ENCODE data around the gene C3orf20.

DNA sequence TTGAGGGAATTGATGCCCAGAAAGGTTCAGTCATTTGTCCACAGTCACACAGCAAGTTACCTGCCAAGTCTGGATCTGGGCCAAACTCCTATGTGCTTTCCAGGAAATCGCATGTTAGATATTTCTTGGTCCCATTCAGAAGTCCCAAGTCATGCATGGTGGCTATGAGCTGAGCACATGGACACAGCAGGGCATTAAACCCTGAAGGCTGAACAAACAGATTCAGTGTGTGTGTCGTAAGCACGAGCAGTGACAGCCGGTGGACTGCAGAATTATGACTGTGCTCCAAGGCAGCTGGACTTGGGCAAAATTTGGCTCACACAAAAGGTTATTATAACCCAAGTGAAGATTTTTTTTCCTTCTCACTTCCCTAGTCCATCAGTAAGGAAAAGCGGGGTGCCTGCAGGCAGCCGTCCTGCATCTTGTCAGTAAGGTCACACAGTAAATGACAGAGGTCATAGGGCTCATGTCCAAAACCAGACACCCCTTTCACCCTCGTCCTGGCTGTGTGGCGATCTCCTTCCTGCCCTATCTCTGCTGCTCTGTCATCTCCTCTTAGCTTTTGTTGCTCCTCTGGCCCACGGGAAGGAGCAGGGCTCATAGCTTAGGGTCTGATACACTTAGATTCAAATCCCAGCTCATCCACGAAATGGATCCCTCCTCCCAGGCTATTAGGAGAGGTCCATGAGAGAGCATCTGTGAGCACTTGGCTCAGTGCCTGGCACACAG lies 11.2 kb upstream of the SLC6A6 start:
- PRO-cap = no peak

DNA sequence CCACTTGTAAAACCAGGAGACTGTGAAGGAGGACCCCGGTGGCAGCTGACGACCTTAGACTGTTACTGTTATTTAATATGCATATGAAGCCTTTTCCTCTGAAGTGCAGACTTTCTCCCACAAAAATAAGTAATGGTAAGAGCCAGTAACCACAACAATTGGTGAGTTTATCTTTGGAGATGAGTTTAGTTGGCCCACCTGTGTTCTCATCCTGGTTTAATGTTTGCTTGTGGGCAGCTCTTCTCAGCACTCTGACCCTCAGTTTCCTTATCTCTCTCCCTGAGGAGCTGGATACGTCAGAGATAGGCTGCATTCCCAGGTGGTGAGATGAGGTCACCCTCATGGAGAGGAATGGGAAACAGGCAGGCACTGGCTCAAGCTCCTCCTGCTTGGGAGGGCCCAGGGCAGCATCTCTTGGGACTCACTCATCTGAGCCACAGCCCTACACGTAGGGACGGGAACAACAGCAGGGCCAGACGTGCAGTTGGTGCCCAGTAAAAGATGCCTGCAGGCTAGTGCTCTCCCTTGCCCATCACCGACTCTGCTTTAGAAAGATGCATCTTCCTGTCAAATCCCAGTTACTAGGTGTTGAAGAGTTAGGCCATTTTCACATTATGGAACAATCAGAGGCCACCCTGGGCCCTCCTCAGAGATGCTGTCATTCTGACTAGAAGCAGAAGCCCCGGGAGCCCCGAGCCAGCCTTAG lies 59.9 kb downstream of the GRIP2 start:
- PRO-cap = no peak

DNA sequence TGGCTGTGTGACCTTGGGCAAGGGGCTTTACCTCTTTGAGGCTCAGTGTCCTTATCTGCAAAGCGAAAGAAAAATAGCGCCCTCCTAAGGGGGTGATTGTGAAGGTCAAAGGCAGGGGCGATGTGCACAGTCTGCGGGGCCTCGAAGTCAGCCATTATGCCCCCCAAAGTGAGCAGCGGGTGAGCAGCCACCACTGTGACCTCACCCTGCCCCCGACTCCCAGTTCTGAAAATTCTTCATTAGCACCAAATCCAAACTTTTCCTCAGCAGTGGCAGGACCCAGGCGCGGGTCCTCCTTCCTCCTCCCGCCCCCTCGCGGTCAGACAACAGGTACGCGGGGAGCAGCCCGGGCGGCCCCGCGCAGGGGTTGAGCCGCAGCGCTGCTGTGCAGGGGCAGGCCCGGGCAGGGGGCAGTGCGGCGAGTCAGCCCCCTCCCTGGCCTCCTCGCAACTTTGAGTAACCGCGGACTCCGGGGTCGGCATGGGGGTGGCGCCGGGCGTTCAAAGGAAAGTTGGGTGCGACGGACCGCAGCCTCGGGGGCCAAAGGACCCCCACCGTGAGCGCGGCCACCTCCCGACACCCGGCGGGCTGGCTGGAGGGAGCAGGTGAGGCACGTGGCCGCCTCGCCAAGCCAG lies 49.5 kb upstream of the CCDC174 start:
- PRO-cap = no peak

DNA sequence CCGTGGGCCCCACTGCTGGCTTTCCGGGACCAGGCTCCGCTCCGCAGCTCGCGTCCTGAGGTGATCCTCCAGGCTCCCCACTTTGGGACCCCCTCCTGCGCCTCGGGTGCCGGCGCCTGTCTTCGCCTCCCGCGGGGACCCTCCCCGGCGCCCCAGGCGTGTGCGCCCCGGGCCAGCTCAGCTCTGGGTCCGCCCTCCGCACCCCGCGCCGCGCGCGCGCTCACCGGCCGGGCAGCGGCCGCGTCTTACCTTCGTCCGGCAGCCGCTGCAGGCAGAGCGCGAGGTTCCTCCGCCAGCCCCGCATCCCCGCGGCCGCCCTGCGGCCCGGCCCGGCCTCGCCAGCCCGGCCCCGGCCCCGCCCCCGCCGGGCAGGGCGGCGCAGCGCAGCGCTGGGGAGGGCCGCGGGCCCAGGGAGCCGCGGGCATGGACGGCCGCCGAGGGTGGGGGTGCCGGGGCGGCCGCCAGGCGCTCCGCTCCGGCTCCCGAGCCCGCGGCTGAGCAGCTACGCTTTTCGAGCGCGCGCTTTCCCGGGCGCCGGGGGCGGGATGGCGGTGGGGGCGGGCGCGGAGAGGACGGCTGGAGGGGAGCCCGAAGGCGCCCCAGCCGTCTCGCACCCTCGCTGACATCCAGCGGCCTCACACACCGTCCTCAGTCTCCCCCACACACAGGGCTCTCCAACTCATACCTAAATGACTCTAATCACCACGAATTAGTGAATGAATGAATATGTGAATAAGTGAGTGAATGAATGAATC lies 48.7 kb upstream of the CCDC174 start:
- PRO-cap = no peak

- PRO-cap = no peak
Observed at GRCh38 chr3:14675051-14675360, at the start of gene C3orf20. Gene C3orf20 (plus strand): TSS chr3:14675141.

DNA sequence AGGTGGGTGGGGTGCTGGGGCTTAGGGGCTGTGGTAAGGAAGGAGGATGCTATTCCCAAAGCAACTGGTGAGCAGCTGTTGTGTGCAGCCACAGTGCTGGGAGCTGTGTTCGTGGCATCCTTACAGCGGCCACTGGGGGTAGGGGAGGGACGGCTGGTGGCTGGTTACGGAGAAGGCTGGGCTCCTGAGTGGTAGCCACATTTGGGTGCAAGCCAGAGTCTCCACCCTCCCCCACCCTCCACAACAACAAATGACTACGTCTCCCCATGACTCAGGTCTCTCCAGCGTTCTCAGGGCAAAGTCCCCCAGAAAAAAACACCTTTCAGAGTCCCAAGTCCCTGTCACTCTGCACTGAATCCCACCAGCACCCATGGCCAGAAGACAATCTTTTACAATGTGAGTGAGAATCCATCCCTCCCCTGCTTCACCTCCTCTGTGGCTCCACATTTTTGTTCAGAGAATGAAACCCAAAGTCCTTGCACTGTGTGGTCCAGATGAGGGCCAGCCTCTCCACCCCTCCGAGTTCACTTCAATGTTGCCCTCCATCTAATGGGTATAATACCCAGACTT lies 15.0 kb upstream of the FGD5 start:
- PRO-cap = no peak

DNA sequence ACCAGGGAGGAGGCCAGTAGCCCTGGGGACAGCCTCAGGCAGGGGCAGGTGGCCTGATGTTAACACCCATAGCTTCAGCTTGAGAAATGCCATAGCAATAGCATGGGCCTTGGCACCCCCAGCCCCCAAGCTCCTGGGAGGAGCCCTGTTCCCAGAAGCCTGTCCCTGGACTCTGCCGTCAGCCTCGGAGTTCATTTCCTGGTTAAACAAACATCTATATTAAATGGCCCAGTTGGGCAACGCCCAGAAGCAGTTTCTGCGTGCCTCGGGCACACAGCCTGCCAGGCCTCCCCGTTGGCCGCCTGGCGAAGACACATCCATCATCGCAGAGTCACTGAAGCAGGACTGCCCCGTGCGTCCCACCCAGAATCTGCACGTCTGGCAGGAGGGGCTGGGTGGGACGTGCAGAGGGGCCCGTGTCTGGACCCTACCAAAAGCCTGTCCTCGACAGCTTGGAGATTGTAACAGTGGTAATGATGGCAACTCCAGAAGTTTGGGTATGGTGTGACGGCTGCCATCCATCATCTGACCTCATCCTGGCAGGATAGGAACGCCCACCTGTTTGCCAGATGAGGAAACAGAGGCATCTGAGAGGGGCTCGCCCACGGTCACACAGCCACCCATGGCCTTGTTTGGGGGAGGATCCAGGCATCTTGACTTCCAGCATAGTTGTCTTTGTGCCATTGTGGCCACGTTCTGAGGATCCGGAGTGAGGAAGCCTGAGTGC lies 58.4 kb downstream of the FGD5 start:
- PRO-cap = bidirectional peak, plus-strand start at position 252 of the sequence, minus-strand start at position 193 of the sequence

DNA sequence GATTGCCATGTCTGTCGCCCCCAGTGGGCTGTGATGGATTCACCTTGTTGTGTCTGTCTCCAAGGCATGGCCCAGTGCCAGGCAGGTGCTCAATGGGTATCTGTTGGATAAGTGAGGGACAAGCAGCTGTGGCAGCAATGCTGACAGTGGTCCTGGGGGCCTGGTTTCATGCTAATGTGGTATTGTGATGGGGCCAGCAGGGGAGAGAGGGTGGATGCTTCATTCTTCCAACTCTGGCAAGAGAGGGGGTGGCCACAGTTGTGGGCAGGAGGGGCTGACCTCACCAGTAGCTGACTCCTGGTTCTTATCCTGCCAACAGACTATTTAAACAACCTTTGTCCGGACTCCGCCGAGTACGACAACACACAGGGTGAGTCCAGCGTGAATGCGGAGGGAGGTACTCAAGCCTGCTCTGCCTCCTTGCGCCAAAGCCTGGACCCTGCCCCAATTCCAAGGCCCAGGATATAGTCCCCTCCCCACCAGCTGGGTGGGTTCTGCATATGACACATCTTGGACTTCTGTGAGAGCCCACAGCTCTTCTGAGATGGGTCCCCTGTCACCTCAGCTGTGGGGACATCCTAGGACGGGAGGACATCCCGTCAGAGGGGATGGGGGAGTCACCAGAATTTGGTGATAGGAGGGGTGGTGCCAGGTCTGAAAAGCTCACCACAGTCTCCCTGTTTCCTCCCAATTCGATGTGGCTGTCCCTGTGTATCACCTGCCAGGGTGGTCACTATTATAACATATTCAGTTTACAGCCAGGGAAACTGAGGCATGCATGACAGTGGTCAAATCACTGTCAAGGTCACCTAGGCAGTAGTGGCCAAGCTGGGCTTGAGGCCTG lies 47.1 kb upstream of the NR2C2 start:
- PRO-cap = no peak

GRCh38 chr3:14946808-14947034 lies 662 bp upstream of the NR2C2 start:
- PRO-cap = no peak

DNA sequence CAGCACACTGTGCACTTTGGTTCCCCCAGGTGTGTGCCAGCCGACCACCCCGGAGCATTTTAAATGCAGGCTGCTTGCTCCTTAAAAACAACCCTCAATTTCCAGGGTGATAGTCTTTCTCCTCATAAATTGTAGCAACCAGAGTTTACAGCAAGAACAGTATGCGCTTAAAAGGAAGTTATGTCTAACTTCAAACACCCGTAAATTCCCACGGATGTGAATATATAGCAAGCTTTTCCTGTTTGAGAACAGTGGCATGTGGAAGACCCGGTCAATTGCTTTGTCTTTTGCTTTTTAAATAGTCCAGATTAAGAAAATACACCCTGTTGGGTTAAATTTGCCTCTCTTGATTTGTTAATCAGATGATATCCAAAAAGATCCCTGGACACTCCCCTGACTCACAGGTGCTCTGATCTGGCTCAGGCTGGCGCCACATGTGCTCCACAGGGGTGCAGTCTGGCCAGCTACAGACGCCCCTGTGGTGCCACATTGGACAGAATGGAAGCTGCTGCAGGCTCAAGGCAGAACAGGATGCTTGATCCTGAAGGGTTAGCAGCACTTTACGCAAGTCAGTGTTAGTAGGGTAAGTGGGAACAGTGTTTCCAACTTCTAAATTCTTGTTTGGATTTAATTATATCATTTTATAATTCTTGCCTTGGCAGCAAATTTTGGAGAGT lies 20.7 kb downstream of the MRPS25 start:
- PRO-cap = no peak

GRCh38 chr3:15095998-15096457 lies 2.9 kb downstream of the RBSN start:
- PRO-cap = no peak

GRCh38 chr3:15099501-15099890 lies 548 bp upstream of the RBSN start:
- PRO-cap = no peak

DNA sequence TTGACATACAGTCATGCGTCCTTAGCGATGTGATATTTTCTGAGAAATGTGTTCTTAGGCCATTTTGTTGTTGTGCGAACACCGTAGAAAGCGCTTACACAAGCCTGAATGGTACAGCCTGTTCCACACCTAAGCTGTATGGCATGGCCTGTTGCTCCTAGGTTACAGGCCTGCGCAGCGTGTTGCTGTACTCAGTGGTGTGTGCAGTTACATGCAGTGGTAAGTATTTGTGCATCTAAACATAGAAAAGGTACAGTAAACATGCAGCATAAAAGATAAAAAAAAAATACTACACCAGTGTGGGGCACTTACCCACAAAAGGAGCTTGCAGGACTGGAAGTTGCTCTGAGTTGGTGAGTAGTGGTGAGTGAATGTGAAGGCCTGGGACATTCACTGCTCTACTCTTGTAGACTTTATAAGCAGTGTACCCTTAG lies 993 bp downstream of the CAPN7 start:
- PRO-cap = no peak

- PRO-cap = no peak
Observed at GRCh38 chr3:15274926-15275417, 57.4 kb downstream of the SH3BP5 start.

GRCh38 chr3:15329169-15330216 lies 2.9 kb downstream of the SH3BP5 start:
- PRO-cap = no peak

DNA sequence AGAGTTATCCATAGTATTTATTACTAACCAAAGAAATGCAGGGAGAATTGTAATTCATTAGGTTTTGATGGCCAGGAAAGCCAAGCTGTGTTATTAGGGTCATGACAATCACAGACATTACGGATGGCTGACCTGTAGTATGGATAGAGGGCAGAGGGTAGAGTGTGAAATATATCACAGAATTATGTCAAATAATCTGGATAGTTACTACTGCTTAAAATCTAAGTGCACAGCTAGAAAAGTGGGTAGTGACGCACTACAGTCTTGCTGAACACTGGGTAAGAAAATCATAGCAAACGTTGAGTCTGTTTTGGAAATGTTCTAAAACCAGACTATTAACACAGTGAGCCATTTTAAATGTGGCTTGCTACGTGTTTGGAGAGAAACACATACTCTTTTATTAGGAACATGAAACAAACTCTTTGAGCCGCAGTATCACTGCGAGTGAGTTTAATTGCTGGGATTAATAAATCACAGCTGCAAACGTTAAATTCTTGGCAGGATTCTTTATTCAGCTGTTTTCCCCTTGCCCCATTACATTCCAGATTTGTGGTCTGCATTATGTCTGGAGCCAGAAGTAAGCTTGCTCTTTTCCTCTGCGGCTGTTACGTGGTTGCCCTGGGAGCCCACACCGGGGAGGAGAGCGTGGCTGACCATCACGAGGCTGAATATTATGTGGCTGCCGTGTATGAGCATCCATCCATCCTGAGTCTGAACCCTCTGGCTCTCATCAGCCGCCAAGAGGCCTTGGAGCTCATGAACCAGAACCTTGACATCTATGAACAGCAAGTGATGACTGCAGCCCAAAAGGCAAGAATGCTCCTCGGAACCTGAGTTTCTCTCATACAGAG lies 33.6 kb downstream of the BTD start:
- PRO-cap = unidirectional peak, minus-strand start at position 276 of the sequence

DNA sequence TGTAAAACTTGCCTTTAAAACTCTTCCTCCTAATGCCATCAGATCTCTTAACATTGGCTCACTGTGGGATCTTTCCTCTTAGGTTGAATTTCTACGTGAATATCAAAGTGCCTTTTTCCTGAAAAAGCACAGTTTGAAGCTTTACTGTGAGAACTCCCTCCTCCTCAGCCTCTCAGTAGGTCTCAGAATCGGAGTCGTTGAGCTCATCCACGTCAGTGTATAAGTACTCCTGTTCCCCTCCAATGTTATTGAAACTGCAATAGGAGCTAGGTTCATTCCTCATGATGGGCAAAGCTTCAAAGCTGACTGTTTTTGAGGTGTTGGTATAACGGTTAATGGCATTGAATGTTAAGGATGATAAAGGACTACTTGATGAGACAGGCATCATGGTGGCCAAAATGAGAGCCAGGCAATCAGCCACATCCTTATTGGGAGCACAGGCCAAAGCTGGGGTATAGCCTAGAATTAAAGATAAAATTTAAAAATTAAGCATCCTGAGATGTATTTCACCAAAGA lies 68.6 kb downstream of the BTD start:
- PRO-cap = no peak

GRCh38 chr3:15786042-15787069 lies 11.4 kb downstream of the ANKRD28 start:
- PRO-cap = no peak

DNA sequence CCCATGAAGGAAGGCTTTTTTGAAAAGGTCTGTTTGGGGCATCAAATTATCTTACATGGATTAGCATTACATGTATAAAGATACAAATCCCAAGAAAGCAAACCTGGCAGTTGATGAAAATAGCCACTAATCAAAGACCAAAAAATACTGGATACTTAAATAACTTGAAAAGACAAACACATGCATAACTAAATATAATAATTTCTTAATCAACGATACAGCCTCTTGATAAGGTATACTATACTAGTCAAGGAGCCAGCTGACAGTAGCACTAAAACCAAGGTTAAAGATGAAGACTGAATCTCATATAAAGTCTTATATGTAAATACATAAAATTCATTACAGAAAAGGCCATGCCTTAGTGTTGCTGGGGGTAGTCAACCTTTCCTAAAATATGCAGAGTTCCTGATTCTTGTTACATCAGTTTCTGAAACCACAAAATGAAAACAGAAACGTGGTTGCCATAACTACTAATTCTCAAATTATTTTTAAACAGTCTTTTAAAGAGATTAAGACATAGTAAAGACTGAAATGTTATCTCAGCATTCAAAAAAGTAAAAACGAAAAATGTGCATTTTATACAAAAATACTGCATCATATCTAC lies 2.0 kb downstream of the ANKRD28 start:
- PRO-cap = unidirectional peak, minus-strand start at position 279 of the sequence; unidirectional peak, minus-strand start at position 389 of the sequence

GRCh38 chr3:15796281-15796777 lies 1.4 kb downstream of the ANKRD28 start:
- PRO-cap = unidirectional peak, plus-strand start at chr3:15796559

Data from vermiform appendix (tissue), 1 donor.